ENCODE measurements around the genes ZNF583, ZNF460, ZNF304, ZNF773 and ZNF552.

- PRO-cap: no peak
Measured at GRCh38 chr19:55641654-55642424, 1.0 kb downstream of the ZNF580 start.

GRCh38 chr19:55694396-55695026 is 19.5 kb downstream of the EPN1 start:
- PRO-cap: unidirectional peak, minus-strand start at chr19:55694719

DNA sequence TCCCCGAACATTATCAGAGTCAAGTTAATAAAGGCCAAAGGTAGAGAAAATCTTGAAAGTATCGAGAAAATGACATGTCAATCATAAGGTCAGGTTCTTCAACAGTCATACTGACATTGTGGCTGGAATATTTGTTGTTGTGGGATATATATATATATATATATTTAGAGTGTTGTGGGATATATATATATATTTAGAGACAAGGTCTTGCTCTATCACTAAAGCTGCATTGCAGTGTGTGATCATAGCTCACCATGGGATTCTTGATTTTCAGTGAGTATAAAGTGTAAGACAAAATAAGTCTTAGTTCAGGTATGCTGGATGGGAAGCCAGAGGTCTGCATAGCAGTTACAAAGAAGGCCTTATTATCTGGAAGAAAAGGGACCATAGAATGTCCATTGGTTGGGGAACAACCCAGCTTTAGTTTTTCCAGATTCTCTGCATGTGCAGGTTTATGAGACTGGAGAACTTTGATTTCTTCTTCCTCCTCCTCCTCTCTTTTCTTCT is 30.7 kb downstream of the EPN1 start:
- PRO-cap: no peak

DNA sequence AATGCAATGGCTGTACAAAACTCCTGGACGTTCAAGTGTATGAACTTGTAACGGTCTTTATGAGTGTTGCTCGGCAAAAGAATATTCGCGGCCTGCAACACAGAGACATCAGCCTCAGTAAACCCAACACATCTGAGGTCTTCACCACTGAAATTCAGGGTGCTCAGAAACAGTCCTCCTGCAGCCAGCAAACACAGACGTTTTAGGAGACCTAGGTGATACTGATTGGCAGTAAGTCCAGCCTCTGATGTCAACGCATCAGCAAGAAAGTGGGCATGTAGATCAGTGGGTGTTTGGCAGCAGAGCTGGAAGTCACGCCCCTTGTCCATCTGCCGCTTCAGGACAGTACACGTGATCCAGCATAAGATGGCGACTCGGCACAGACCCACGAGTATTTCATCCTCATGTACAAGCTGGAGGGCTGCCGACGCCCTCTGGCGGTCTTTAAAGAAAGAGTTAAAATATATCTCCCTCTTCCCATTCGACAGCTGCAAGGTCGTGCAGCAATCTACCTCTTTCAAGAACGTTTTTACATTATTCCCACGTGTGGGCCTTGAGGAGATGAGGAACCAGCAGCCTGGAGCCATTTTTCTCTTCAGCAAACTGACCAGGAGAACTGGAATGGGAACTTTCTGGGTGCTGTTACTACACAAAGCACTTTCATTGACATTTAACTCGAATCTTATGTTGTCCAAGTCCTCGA is 22.4 kb downstream of the NLRP11 start:
- PRO-cap: no peak

- PRO-cap: no peak
Measured at GRCh38 chr19:56091748-56092106, 29.4 kb downstream of the ZNF787 start.

GRCh38 chr19:56146715-56147322 is 5.7 kb downstream of the ZNF444 start:
- PRO-cap: no peak

GRCh38 chr19:56305891-56306510 is 8.6 kb downstream of the ZSCAN5A start:
- PRO-cap: no peak

GRCh38 chr19:56315064-56315658 is 522 bp upstream of the ZSCAN5A start:
- PRO-cap: unidirectional peak, plus-strand start at chr19:56315277

GRCh38 chr19:56367831-56368660 is 25.3 kb downstream of the ZNF582 start:
- PRO-cap: unidirectional peak, plus-strand start at chr19:56368164; bidirectional peak, plus-strand start at chr19:56368262, minus-strand start at chr19:56368250

DNA sequence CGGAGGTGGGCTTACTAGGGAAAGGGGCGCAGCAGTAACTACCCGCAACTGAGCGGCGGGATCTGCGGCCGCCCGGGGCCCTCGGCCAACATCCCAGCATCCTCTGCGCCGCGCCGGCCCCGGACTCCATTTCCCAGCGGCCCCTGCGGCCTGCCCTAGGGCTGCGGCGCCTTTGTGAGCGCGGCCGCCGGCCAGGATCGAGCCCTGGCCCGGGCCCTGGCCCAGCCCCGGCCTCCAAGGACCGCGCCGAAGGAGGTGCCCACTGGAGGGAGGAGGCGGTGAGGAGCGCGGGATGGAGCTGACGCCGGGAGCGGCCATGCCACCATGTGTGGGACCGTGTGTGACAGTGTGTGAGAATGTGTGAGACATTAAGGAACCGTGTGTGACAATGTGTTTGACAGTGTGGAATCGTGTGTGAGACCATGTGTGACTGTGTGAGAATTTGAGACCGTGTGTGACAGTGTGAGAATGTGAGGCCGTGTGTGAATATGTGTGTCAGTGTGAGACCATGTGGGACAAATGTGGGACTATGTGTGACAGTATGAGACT is at the start of gene ZNF583:
Gene ZNF583, plus strand, starts transcription at position 158 of the 549 bp plus-strand sequence.
- PRO-cap: bidirectional peak, plus-strand start at position 158 of the sequence, minus-strand start at position 77 of the sequence

- PRO-cap: no peak
Measured at GRCh38 chr19:56476727-56477059, 452 bp downstream of the ZNF667 start.

DNA sequence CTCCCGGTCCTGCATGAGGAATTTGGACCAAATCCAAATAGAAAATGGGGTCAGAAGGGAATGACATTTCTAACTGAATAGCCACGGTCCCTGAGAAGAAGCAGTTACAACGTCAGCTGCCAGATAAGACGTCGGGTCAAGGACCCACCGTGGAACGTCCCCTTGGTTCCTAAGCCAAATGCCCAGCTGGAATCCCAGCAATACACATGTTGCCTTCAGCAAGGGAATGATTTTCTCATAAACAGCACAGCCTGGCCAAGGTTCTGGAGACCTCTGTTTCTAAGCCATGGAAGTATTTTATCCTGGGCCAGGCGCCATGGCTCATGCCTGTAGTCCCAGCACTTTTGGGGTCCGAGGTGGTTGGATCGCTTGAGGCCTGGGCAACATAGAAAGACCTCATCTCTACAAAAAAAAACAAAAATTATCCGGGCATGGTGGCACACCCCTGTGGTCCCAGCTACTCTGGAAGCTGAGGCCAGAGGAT is 109.2 kb upstream of the PEG3 start:
- PRO-cap: no peak

GRCh38 chr19:57171700-57172715 is 4.7 kb upstream of the DUXA start:
- PRO-cap: unidirectional peak, plus-strand start at chr19:57172268

DNA sequence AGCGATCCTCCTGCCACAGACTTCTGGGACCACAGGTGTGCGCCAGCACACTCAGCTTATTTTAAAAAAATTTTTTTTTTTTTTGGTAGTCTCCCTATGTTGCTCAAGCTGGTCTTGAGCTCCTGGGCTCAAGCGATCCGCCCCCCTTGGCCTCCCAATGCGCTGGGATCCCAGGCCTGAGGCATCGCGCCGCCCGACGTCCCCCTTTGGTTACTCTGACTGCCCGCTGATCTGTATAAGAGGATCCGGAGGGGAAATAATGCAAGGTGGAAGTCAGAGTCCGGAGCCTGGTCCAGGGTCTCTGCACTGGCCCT is 498 bp upstream of the ZNF805 start:
- PRO-cap: no peak

DNA sequence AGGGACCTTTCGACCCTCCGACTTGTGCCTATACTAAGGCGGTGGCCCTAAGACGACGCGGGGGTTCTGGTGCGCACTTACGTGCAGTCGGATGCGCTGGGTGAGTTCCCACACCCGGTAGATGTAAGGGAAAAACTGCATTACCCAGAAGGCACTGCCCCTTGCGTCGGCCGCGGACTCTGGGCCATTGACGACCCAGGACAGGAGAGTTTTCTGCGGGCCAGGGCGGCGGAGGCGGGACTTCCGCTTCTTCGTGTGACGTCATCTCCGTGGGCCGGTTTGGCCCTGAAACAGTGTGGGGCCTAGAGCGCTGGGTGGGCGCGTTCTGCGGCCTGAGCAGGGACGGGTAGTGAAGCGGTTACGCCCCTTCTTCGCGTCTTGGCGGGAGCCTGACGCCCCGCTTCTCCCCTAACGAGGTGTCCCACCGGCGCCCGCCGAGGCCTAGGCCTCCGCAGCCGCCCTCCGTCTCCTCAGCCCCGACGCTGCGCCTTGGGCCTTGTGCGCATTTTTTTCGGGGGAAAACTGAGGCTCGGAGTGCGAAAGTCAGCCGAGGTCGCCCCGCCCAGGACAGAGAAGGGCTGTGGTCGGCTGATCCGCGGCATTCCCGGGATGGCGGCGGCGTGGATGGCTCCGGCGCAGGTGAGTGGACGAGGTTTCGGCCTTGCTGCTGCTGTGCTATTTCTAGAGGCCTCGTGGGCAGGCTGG is at the start of gene ZNF460:
Gene ZNF460, plus strand, starts transcription at position 288 of the 705 bp plus-strand sequence.
- PRO-cap: bidirectional peak, plus-strand start at position 270 of the sequence, minus-strand start at position 181 of the sequence

DNA sequence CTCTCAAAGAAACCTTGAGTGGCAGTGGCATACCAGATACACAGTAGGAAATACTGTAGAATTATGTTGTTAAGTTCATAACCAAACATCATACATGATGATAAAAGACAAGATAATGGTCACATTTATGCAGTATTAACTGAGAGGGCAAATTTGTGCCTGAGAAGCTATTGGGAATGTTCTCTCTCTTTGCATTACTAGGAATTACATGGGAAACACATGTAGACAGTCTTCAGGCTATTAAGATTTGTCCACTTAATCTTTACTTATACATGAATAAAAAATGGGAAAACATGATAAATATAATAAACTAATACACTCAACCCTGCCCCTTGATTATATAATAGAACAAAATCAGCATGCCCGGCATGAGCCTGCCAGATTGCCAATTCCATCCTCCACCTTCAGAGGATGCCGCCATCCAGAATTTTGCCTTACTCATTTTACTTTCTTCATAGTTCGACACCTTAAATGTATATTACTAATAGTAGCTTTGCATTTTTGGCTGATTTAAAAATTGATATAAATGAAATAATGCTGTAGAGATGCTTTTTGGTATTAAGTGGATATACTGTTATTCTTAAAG is 14.3 kb upstream of the ZNF543 start:
- PRO-cap: no peak

DNA sequence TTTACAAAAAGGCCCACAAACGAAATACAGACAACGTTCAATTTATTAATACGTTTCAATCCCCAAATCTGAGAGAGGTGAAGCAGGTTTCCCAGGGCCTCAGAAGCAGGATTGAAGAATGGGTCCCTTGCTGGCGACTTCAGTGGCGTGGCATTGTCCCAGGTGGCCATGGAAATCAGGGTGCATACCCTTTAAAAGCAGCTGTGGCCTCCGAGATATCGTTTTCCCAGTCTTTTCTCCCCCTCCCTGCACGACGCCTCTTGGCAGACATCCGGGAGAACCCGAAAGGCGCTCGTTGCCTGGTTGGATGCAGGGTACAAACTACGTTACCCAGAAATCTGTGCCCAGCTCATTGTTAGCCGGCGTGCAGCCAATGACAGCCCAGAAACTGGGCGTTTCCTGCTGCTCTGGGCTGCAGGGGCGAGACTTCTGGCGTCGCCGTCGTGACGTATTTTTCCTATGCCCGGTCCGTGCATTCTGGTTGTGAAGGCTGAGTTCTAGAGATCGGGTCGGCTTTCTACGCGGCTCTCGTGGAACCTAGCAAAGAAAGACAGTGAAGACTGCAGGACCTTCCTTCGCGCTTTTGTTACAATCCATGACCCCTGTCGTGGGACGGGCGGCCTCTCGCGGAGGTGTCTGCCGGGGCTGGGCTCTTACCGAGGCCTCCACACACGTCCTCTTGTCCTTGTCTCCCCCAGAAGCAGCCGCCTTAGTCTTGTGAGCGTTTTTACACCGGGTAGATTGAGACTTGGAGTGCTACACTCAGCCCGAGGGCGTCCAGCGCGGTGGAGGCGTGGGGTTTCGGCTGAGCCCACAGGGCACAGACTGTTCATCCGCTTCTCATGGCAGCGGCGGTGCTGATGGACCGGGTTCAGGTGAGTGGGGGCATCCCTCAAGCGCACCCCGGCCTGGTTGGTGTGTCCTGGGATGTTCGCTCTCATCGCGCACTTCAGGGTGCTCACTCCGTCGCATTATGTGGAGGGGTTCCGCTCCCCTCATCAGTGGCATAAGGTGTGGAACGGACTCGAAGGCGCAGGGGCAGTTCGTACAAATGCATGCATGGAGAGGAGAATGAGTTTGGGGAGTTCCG is at the start of gene ZNF304:
Gene ZNF304, plus strand, starts transcription at position 449 of the 1,090 bp plus-strand sequence.
- PRO-cap: bidirectional peak, plus-strand start at position 493 of the sequence, minus-strand start at position 309 of the sequence

- PRO-cap: unidirectional peak, plus-strand start at chr19:57499959
Measured at GRCh38 chr19:57499612-57500281, at the start of gene ZNF773. ZNF773 (plus strand) TSS chr19:57499938.

DNA sequence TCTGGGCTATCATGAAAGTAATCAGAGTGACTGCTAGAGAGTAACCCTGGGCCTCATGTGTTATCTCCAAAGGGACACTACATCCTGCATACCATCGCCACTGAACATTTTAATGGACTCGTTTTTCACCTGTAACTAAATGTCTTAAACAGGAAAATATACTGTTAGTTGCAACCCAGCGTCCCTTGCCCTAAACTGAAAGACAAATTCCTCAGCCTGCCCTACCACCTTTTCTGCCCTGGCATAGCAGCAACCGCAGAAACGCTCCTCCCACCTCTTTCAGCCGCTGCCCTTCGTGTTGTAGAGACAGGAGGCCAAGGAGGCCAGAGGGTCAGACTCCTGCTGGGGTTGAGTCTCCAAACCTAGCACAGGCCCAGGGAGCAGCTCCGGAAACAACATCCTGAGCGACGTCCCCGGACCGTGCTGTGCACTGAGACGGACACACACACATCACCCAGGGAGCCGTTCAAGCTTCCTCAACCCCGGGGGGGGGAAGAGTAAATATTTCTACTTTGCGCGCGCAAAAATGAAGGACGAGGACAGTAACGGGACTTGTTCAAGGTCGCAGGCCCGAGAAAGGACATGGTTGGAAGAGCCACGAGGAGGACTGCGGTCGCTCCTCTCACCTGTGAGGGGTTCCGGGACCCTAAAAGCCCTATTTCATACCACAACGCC is 745 bp downstream of the ZNF550 start:
- PRO-cap: no peak

DNA sequence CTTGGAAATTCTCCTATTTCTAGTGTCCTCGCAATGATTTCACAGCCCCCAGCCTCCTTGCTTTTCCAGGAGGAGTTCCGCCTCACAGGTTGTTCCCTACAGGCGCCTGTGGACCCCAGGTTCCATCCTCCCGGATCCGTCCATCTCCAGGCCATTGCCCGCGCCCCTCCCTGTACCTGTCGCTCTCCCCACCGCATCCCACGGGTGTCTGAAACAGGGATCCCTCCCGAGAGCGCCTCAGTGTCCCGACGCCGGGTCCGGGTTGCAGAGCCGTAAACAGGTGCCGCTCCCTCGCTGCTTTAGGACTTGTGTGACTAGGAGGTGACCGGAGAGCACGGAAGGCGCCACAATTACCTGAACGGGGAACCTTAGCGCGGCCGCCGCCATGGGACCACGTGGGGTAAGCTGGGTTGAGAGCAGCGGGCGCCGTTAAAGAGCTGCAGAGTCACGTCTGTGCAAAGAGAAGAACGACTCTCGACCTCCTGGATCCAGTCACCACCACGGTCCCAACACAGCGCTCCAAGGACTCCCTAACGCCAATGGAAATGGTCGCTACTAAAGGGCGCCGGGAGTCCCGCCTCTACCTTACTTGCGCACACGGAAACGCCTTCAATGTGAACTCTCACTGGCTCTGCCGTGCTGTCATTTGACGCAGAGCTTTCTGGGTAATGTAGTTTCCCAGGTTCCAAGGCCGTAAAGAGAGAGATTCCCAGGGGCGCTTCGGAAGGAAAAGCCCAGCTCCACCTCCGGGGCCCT is at the start of gene ZNF552:
Gene ZNF552, minus strand, starts transcription at position 557 of the 756 bp plus-strand sequence.
- PRO-cap: bidirectional peak, plus-strand start at position 546 of the sequence, minus-strand start at position 532 of the sequence

Measured in paraaortic lymph node (tissue), 1 donor.